Osteocyte (in vitro differentiated cells): ENCODE results near the genes TBRG1 and TMEM218.

DNA sequence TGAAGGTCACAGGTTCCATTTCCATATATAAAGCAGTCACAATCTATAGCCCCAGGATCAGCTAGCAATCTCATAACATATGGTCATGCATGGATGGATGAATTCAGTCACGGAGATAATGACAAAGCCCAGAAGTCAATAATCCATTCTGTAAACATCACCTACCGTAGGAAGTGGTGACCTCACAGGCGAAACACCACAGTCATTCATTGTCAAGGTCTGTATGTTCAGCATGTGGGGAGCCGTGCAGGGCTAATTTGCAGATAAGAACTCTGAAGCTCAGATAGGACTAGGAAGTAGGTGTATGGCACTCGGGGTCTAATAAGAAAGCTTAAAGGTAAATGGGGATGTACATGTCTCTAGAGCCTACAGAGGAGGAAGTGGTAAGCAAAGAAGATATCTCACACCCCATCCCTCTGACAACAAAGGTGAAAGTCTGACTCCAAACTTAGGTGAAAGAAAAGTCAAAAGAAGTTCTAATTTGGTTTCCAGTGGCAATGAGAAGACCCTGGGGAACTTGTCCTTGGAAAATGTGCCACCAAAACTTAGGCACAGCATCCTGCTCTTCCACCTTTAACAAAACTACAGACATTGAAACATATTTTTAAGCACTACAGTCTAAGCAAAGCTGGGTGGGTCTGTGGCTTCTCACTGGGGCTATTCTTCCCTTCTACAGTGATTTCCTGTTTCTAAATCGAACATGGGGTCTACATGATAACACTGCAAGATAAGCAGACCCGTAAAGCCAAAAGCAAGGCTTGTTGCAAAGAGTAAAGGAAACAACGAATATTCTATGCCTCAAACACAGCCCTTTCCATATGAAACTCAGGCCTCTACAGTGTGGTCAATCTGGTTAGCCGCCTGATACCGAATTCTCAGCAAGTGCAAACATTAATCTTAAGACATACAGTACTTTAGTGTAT lies 5.2 kb downstream of the CRTAM start:
- PRO-cap: no peak

GRCh38 chr11:123146756-123147226 lies 48.3 kb downstream of the CLMP start:
- PRO-cap: no peak

GRCh38 chr11:123165964-123166839 lies 28.8 kb downstream of the CLMP start:
- PRO-cap: no peak

DNA sequence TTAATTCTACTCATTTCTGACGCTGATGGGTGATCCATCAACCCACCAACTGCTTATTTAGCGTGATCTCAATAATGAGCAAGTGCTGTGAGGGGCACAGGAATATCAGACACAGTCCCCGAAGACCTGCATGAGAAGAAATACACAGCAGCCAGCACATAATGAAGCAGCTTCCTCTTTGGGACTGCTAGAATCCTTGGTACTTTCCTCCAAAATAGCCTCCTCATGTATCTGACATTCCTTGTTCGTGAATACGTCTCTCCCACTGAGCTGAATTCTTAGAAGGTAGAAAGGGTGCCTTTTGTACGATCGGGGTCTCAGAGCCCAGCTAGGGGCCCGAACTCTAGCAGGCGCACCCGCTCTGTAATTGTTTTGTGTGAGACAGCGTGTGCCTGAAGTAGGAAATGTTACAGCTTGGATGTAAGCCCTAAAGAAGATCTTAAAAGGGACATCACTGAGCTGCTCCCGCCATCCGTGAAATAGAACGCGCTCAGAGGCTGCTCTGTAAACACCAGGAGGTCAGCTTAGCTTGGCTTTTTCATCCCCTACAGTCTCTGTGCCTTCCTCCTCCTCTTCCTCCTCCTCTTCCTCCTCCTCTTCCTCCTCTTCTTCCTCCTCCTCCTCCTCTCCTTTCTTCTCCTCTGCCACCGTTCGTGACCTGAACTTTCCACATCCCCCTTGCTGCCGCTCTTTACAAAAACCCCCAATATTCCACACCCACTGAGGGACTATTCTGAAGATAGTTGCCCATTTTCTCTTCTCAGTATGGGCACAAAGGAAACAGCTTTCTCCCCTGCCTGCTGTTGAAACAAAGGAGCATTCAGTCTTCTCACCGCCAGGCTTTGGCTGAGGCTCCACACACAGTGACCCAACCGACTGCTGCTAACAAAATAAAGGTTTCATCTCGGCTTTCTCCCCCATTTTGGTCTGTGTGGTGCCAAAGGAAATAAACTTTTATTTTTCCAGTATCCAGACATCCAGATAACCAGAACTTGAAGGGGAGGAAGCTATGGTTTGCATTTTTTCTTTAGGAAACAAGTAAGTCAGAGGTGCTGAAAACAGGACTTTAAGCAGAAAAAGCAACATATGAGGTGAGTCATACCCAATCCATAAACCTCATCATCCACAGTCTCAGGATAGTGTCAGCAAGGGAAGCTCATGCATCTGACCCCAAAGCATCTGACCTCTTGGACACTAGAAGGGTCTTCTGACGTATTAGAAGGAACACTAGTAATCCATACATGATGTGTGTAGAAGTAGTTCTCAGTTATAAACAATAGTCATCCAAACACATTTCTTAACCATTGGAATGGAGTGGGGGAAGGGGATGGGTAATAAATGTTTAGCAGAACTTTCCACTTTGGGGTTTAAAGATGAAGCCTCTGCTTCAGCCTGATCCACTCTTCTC lies 6.7 kb downstream of the CLMP start:
- PRO-cap: no peak

DNA sequence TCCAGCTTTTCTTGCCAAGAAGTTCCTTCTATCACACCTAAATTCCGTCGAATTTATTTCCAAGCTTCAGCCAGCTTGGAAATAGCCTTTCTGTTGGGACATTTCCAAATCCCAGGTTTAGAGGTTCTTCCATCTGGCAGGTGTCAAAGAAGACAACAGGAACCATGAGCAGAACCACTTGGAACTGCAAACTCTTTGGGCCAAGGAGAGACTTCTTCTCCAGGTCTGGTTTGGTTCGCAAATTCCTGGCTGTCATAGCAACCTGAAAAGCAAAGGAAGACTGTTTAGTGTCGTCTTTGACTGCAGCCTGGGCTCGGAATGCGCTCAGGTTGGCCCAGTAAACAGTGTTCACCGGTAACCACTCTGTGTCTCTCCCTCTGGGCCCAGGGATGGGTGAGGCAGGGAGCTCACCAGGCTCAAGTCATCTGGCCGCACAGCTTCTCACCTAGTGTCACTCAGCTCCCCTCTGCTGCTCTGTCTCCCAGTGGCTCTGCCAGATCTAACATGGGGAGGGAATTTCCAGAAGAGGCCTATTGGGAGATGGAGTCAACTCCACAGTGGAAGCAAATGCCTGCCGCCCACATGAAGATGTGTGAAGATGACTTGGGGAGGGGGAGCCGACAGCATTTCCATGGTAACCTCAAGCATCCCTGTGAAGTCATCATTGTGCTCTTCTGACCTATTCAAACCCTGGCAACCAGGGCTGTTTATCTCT lies 11.9 kb upstream of the CLMP start:
- PRO-cap: no peak

DNA sequence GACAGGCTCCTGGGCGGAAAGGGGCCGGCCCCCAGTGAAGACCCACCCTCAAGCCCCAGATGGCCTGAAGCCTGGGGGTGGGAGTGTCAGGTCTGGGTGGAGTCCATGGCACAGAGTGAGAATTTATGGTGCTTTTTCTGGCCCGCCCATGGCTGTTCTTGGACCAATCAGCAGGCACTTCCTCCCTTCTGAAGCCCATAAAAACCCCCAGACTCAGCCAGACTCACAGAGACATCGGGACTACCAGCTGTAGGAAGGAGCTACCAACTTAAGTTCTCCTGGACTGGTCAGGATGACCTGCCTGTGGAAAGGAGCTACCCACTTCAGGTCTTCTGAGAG lies 104.0 kb upstream of the CLMP start:
- PRO-cap: no peak

DNA sequence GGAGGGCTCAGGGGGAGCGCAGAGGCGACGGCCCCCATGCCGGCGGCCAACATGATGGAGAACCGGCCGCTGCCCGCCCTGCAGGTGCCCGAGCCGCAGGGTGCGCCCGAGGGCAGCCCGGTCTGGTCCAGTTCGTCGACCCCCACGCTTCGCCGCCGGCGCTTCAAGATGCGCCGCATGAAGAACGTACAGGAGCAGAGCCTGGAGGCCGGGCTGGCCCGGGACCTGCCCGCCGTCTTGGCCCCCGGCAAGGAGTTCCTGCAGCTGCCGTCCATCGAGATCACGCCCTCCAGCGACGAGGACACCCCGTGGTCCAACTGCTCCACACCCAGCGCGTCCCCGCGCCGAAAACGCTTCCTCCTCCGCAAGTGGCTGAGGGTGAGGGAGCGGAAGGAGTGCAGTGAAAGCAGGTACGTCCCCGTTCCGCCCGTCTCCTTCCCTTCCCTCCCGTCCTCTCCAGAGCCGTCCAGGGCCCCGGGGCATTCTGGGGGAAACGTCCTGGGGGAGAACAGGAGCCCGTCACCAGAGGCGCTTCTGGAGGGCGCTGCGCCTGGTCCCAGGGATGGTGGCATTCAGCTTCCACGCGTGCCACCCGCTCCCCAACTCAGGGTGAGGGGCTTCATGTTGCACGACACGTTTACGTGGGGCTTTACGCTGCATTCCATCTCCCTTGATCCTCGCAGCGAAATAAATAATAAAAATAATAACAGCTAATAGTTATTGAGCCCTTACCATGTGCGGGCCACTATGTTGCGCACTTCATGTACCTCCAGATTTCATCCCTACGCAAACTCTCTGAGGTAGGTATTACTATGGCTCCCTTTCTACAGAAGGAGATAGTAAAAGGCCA lies 913 bp downstream of the GRAMD1B start:
- PRO-cap: no peak

DNA sequence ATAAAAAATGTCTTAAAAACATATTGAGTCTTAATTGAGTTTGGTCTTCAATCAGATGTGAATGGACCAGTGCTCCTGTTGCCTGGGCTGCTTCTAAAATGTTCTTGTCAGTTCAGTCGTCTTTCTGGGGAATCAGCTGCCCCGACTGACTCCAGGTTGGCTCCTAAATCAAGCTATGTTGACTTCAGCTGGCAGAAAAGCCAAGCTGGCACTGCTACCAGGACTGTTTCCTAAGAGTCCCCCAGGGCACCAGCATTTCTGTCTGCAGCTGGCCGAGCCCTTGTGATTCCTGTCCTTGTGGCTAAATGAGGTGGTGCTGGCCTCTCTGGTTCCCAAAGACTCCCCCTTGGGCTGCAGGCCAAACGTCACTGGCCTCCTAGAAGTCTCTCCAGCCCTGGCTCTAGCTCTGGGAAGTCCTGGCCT lies 31.0 kb downstream of the GRAMD1B start:
- PRO-cap: no peak

DNA sequence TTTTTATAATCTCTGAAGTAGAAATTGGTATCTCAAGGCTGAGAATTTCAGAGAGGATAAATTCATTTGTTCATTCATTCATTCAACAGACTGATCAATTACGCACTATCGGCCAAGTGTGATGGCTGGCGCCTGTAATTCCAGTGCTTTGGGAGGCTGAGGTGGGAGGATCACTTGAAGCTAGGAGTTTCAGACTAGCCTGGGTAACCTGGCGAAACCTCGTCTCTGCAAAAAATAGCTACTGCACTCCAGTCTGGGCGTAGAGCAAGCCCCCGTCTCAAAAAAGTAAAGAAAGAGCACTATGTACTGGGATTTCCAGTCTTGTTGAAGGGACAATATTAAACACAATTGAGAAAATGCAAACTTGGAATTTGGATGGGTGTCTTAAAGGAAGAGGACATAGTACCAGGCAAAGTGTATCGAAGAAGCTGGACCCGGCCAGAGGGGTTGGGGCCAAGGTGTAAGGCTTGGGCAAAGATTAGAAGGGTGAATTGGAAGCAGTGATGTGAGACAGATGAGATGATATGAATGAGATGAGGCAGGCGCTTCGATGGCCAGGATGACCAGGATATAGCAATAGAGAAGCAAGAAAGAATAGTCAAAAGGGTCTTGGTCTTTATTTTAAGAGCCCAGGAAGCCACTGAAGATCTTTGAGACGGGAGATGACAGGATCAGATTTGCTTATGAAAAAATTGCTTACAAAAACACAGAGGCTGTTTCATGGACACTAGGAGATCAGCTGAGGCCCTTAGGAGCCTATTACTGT lies 59.9 kb downstream of the GRAMD1B start:
- PRO-cap: no peak

DNA sequence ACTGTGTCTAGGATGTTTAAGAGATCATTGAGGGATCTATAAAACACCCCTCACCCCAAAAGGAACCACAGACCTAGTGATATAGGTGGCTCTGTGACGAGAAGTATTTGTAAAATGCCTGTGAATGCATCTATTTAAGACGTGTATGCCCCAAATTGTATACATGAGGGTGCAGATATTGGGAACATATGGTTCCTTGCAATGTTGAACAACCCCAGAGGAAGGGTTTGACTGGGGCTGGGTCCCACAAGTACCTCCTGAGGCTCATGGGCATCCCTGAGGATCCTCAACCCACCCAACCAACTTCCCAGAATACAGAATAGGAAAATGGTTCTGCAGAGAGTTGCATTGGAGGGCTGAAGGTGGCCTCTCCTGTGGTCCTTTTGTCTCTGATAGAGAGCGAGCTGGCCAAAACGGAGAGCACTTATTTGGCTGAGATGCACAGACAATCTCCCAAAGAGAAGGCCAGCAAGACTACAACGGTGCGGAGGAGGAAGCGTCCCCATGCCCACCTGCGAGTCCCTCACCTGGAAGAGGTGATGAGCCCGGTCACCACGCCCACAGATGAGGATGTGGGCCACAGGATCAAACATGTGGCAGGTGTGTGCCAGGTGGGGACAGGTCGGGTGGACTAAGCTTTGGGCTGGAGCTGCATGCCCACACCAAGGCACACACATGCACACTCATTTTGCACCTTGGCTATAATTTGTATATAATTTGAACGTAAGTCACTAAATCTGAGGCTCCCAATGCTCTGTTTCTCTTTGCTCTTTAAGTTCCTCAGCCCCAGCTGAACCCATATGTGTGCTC lies 41.2 kb downstream of the SCN3B start:
- PRO-cap: no peak

GRCh38 chr11:123822489-123823144 lies 16.5 kb upstream of the OR6M1 start:
- PRO-cap: no peak

DNA sequence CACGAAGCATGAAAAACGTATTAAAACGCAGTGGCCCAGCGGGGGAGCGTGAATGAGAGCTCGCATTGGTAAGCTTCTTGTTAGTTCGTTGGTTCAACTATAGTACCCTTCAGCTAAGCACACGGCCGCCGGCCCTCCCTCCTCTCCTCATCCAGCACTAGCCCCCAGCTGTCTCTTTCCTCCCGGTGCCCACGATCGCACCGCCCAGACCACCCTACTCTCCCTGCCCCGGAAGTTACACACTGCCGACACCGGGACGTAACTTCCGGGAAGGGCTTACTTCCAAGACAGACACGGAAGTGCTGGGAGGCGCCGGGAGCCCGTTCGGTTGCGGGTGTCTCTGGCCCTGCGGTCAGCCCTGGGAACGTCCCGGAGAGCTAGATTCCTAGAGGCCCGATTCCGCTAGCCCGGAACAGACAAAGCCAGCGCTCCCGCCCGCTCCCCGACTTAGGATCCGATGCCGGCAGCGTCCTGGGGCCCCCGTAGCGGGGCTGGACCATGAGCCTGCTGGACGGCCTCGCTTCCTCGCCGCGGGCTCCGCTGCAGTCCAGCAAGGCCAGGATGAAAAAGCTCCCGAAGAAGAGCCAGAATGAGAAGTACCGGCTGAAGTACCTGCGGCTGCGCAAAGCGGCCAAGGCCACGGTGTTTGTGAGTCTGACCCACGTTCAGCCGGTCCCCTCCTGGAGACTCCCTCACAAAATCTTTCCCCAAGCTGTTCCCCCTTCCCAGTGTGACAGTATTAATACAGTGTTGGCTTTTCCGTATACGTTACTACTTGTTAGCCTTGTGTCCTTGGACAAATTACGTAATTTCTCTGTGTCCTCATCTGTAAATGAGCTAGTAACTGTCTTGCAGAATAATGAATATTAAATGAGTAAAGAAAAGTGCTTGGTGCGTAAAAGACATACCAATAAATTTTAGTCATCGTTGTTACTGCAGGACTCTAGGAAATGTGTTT lies at the start of gene TBRG1:
TSS of gene TBRG1 (plus strand) at position 279 of the 958 bp plus-strand sequence.
- PRO-cap: bidirectional peak, plus-strand start at position 311 of the sequence, minus-strand start at position 211 of the sequence; unidirectional peak, minus-strand start at position 549 of the sequence

DNA sequence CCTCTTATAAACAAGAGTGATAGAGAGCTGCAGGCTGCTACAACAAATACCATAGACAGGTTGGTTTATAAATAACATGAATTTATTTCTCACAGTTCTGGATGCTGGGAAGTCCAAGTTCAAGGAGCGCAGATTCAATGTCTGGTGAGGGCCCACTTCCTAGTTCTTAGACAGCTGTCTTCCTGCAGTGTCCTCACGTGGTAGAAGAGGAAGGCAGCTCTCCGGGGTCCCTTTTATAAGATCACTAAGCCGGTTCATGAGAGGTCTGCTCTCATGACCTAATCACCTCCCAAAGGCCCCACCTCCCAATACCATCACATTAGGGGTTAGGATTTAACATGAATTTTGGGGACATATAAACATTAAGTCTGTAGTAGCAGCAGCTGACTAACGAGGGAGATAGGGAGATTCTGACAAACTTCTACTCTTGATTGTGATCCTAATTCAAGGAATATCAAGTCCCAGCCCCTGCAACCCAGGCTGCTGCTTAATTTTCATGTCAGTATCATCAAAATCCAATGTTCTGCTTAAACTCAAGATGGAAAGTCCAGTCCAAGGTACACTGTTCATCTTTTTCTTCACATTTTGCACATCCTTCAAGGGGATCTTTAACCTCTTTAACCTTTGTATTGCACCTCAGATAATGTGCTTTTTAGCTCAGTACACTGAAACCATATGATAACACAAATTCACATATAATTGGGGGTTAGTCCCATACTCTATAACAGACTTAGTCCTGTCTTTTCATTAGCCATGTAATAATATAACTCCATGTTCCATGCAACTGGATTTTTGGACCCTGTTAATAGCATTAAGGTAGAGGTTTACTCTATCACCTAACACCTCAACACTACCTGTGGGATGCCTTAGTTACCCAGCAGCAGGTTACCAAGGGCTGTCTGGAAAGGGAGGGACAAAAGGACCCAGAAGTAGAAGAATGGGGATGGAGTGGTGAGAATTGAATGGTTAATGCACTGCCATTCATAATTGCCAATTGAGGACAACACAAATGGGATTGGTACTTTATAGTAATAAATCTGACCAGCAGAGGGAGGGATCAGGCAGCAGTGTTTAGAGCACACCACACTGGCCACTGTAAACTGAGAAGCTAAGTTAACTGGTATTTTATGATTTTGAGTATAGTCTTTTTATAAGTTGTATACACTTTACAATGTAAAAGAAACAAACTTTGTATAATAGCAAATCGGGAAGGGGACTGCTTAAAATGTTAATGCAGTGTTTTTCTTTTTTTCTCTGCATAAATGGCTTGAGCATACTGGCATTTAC lies 10.3 kb downstream of the TBRG1 start:
- PRO-cap: no peak

GRCh38 chr11:124758168-124758701 lies 3.9 kb downstream of the ESAM start:
- PRO-cap: no peak

- PRO-cap: no peak
Measured at GRCh38 chr11:124776638-124777178, 14.6 kb upstream of the ESAM start.

- PRO-cap: no peak
Measured at GRCh38 chr11:124798870-124799295, 1.3 kb downstream of the MSANTD2 start.

- PRO-cap: no peak
Measured at GRCh38 chr11:124878183-124878703, 13.0 kb downstream of the ROBO3 start.

- PRO-cap: no peak
Measured at GRCh38 chr11:125070647-125071283, 7.7 kb downstream of the SLC37A2 start.

- PRO-cap: unidirectional peak, minus-strand start at chr11:125111621; bidirectional peak, plus-strand start at chr11:125112006, minus-strand start at chr11:125111808
Measured at GRCh38 chr11:125111000-125112337, at the start of gene TMEM218. TMEM218 (minus strand) TSS chr11:125111626.

GRCh38 chr11:125345593-125346468 lies 150.2 kb downstream of the FEZ1 start:
- PRO-cap: unidirectional peak, plus-strand start at chr11:125346271